ENCODE results near the genes CITED2 and ADGRG6.

DNA sequence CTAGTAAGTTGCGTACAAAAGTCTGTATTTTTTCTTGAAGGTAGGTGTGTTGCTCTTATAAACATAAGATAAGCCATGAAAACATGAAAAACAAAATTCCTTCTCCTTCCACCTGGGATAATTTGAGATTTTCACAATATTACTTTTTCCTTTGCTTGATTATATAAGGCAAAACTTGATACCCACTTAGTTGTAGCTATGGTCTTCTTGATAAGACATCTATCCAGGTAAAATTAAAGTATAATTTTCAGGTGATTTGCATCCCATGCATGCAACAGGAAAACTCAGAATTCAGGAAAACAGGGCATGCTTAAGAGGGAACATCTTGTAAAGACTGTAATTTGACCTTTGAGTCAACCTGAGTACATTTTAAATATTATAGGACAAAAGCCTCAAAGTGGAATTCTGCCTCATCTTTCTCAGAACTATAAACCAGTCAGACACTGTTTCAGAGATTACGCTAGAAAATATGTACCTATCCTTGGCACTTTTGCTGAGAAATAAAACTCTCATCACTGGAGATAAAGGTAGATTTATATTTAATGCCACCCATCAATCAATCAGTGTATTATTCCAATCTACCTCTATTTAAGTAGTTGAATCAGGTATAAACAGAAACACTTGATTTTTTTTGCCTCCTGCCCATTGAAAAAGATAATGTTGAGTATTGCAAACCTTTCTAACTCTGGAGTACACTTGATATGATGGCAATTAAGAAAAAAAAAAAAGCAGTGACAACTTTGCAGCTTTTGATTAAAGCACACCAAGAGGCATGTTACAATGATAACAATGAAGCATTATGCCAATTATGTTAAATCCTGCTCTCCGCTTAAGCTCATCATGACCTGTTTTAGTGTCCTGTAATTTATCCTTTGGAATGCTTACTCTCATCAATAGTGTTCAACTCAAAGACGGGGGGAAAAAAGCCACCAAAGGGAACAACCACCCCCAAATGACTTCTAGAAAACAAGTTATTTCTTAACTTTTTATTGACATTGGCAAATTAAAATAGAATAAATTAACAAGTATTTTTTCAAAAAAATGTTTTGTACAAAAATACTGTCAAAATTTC, 2.8 kb downstream of the CITED2 start:
- RRBS, result no CpG with 5 or more reads among the region's 4 CpGs

DNA sequence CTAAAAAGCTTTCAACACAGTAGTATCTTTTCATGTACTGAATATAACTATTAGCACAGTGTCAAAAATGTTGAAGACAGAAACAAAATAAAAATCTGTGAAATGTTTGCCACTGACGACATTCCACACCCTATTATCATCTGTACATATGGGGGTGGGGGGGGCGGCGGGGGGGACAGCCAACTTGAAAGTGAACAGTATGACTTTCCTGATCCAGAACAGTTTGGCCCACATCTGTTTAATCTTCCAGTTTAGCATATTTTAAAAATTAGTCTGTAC, 2.2 kb downstream of the CITED2 start:
- RRBS, result no CpG with 5 or more reads among the region's 3 CpGs

GRCh38 chr6:139373962-139374714, at the start of gene CITED2:
Gene CITED2 (minus strand): TSS chr6:139374648.
- RRBS, result under 1% methylated on average over 17 of the region's 59 CpGs

DNA sequence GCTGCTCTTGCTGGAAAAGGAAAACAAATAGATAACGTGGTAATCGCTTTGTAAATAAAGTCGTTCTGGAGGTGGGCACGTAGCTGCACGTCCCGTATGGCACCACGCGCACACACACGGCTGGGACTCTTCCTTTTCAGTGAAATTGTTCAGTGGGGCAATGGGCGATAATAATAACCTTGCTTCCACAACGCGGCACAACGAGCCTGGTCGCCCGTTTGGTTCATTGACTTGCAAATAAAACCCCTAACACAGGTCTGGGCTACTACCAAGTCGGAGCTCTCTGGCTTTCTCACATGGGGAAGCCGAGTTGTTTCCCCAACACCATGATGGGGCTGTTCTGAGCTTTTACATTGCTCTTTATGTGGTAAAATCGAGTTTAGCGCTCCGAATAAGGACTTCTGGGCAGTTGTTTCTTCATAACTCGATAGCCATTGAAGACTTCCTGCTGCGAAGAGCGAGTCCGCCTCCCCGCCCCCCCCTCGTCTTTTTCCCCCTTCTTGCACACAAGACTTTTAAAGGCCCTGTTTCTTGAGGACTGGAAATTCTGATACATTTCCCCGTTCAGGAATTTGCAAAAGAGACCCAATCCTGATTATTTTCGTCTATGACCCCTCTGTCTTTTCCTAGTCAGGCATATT, 1.4 kb upstream of the CITED2 start:
- RRBS, result no CpG with 5 or more reads among the region's 28 CpGs

- RRBS, result no CpG with 5 or more reads among the region's 3 CpGs
Measured at GRCh38 chr6:139378736-139379132, 4.3 kb upstream of the CITED2 start.

GRCh38 chr6:139626473-139627175, 252.2 kb upstream of the CITED2 start:
- RRBS, result no CpG with 5 or more reads among the region's 4 CpGs

DNA sequence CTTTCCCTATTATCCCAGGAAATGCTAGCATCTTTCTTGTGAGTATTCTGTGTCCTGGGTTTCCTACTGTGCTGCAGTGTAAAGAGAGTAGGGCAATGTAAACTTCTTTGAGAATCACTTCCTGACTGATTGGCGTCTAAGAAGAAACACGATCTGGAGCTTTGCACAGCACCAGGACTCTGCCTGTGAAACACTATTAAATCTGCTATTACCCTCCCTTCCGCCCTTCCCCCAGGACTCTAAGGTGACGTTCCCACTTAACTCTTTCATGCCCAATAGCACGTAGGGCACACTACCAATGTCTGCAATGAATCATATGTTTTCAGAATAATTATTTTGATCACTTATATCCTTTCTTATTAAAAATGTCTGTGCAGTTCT, 607.3 kb upstream of the CITED2 start:
- RRBS, result no CpG with 5 or more reads among the region's 5 CpGs

- RRBS, result no CpG with 5 or more reads among the region's 2 CpGs
Measured at GRCh38 chr6:140062201-140062556, 687.7 kb upstream of the CITED2 start.

DNA sequence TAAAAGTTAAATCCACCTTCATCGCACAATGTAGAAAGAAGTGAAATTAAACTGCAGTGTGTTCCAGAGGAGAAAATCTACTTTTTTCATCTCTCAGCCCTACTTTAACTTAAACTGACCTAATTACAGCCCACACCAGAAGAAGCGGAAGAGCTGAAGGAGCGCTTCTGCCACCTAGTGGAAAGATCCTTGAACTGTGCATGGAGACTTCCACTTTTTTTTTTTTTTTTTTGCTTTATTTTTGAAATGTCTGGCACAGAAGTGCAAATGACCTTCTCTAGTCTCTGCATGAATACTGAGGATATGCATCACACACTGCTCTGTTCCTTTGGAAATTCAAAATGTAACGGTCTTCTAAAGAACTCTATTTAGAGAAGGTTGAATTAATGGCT, 569.9 kb upstream of the GJE1 start:
- RRBS, result no CpG with 5 or more reads among the region's 4 CpGs

DNA sequence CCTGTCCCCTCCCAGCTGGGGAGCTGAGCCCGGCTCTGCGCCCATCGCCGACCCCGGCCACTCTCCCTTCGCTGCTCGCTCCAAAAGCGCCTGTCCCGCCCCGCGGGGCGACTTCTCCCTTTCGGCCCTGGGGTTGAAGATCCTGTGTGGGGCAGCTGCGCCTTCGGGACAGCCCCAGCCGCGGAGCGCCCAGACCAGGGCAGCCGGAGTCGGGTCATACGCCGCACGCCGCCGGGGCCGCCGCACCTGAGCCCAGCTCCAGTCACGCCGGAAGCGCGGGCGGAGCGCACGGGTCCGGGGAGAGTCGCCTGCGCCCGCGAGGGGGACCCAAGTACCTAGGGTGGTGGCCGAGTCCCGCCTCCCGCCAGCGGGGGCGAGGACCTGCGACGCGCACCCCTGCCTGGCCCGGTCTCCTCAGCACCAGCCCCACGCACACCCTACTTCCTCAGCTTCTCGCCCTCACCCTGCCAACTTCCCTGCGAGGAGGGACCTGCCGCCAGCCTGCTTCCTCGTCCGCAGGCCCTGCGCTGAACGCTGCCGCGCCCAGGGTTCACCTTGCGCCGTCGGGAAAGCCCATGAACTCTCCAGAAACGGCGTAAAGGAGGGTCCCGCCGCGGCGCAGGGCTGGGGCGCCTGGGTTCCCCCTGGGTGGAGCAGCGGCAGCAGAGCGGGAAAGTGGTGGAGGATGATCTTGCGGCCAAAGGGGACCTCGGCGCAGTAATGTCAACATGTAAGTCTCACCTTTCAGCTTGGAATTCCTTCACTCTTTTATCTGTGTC, at the start of gene ADGRG6:
TSS of gene ADGRG6 (plus strand) at position 406 of the 779 bp plus-strand sequence.
- RRBS, result 1% methylated on average over 15 of the region's 73 CpGs

DNA sequence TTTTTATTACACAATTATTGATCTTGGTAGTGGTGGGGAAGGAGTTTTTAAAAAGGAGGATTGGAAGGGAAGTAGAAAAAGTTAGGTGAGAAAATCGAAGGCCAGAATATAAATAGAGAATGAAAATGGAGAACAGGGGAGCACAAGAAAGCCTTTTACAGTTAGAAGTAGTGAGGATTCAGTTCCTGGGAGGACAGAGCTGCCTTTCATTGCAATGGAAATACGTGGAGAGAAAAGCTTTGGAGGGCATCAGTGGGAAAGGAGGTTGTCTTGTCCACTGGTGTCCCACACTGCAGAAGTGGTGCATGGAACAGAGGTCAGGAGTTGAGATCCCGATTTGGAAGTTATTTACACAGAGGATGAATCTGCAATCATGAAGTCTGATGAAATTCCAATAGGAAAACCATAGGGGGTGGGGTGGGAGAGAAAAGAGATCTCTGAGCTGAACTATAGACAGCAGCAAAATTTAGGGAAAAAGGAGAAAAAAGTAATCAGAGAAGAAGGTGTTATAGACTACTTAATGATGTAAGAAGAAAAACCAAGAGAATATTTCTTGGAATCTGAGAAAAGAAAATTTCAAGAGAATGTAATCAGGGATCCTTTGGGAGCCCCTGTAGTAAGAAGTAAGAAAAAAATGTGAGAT, 33.6 kb downstream of the ADGRG6 start:
- RRBS, result no CpG with 5 or more reads among the region's 3 CpGs

DNA sequence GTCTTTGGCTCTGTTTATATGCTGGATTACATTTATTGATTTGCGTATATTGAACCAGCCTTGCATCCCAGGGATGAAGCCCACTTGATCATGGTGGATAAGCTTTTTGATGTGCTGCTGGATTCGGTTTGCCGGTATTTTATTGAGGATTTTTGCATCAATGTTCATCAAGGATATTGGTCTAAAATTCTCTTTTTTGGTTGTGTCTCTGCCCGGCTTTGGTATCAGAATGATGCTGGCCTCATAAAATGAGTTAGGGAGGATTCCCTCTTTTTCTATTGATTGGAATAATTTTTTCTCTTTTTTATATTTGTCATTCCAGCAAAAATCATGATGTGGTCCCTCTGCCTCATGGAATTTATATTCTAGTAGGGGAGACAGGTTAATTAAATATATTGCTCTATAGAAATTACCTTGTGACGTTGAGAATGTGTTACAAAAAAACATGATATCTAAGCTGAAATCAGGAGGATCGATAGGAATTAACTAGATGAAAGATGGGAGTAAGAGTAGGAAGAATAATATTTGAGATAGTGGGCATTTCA, 122.7 kb downstream of the ADGRG6 start:
- RRBS, result no CpG with 5 or more reads among the region's 6 CpGs

- RRBS, result 8% methylated on average over 3 of the region's 11 CpGs
Measured at GRCh38 chr6:142702404-142703121, 242.4 kb downstream of the HIVEP2 start.

DNA sequence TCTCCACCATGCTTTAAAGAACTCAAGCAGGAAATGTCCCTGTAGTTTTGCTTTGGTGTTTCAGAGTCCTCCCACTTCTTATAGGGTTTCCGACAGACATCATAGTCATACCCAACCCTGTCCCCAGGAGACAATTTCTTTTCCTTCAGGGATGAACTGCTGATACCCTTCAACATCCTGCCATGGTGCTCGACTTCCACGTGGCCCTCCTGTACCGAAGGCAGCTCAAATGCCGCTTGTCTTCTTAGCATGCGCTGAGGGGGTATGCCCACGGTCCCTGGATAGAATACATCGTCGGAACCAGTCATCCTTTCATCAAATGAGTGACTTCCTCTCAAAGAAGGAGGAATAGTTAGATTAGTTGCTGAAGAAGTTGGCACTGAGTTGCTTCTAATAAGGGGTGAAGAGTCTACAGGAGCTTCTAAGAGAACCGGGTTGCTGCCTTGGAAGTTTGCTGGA, 172.2 kb downstream of the HIVEP2 start:
- RRBS, result no CpG with 5 or more reads among the region's 10 CpGs

DNA sequence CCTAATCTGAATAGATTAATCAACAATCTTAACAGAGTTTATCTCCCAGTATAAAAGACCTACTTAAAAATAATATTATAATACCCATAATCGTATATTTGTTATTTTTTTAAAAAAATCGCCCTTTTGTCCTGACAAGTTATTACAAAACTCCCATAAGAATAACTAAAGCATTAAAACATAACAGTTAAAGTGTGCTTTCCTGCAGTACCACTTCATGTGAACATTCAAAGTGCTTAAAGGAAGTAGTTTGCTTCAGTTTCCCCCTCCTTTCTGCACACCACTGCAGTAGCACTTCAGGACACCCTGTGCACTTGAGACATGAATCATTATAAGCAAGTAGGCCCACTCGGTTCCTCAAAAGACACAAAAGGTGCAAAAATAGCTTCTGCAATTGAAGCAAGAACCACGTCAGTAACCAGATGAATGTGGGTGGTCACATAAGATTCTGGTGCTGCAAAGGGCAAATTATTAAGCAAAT, 160.7 kb downstream of the HIVEP2 start:
- RRBS, result no CpG with 5 or more reads among the region's 4 CpGs

DNA sequence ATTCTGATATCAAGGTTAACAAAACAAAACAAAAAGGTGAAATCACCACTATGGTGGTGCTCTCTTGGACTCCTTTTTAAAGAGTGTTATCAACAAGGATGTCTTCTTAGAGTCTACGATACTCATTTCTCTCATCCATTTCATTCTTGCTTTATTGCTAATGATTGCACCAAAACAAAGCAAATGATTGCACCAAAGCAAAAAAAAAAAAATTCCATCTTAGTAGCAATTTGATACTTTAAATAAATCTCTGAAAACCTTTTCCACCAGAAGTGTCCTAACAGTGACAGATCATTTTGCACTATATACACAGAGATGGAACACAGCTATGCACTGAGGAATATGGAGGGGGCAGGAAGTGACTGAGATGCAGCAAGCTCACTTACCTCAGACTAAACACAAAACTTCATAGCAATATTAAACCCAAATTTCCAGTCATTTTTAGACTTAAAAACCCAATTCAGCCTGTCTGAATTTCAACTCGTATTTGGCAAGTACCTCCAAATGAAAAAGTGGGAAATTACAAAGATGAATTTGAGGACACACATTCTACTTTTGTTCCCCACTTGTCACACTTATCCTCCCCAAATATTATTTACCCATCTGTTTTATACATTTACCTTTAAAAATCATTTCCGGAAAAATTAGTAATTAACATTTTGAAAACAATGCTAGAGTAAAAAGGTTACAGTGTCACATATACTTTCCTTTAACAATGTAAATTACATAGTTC, 41.1 kb downstream of the HIVEP2 start:
- RRBS, result no CpG with 5 or more reads among the region's 3 CpGs

GRCh38 chr6:142928232-142928684, 16.7 kb downstream of the HIVEP2 start:
- RRBS, result no CpG with 5 or more reads among the region's 2 CpGs

DNA sequence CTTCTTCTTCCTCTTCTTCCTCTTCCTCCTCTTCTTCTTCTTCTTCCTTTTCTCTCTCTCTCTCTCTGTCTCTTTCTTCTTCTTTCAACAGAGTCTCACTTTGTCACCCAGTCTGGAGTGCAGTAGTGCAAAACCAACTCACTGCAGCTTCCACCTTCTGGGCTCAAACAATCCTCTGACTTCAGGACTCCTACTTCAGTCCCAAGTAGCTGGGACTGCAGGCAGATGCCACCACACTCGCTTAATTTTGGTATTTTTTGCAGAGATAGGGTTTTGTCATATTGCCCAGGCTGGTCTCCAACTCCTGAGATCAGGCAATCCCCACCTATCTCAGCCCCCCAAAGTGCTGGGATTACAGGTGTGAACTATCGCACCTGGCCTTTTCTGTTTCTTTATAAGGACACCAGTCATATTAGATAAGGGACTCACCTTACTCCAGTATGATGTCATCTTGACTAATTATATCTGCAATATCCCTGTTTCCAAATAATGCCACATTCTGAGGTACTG, 6.6 kb upstream of the AIG1 start:
- RRBS, result no CpG with 5 or more reads among the region's 2 CpGs

- RRBS, result under 1% methylated on average over 15 of the region's 28 CpGs
Measured at GRCh38 chr6:143060102-143060619, 528 bp upstream of the AIG1 start.

GRCh38 chr6:143536206-143536538, 24.7 kb upstream of the FUCA2 start:
- RRBS, result 86% methylated on average over 1 of the region's 6 CpGs

Measured in zone of skin (tissue), 1 donor.